Epithelial cell of prostate (primary cell): ENCODE measurements around a stretch of chr6.

- RRBS = no CpG with 5 or more reads among the region's 8 CpGs
Measured at GRCh38 chr6:157182925-157183376, 140.4 kb downstream of the TMEM242 start.

GRCh38 chr6:157206024-157206983 is 117.0 kb downstream of the TMEM242 start:
- RRBS = no CpG with 5 or more reads among the region's 39 CpGs

GRCh38 chr6:157225797-157225996 is 97.6 kb downstream of the TMEM242 start:
- RRBS = no CpG with 5 or more reads among the region's 3 CpGs

DNA sequence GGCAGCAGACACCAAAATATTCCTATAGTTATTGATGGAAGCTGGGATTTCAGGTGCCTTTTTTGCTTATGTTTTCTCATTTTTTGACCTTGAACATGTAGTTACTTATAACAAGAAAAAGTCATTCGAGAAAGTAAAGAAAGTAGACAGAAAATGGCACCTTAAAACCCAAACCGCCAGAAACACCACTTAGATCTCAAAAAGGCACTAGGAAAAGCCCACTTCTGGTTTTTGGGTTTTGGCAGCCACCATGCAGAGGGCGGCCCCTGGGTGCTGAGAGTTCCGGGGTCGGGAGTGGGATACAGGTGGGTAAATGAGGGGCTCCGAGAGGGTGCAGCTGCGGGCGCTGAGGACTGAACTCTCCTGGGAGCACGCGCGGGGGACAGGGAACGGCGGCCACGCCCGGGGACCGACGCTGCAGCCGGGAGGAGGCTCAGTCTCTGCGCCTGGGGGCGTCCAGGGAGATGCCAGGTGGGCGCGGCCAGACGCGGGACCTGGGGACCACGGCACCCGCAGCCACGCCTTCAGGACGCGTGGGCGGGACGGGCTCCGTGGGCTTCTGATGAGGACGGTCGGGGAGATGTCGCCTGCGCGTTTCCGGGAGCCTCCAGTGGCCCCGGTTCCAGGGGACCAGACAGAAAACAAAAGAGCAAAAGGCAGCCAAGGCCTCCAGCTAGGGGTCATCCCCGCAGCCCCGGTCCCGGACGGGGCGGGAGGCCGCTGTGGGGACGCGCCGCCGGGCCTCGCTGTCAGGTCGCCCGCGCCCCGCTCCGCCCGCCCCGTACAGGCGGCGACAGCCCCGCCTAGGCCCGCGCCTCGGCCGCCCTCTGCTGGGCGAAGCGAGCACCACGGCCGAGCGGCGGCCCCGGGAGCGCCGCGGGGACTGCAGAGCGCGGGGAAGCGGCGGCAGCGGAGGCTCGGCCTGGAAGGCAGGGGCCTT is 49.0 kb downstream of the TMEM242 start:
- RRBS = 2% methylated on average over 18 of the region's 80 CpGs

DNA sequence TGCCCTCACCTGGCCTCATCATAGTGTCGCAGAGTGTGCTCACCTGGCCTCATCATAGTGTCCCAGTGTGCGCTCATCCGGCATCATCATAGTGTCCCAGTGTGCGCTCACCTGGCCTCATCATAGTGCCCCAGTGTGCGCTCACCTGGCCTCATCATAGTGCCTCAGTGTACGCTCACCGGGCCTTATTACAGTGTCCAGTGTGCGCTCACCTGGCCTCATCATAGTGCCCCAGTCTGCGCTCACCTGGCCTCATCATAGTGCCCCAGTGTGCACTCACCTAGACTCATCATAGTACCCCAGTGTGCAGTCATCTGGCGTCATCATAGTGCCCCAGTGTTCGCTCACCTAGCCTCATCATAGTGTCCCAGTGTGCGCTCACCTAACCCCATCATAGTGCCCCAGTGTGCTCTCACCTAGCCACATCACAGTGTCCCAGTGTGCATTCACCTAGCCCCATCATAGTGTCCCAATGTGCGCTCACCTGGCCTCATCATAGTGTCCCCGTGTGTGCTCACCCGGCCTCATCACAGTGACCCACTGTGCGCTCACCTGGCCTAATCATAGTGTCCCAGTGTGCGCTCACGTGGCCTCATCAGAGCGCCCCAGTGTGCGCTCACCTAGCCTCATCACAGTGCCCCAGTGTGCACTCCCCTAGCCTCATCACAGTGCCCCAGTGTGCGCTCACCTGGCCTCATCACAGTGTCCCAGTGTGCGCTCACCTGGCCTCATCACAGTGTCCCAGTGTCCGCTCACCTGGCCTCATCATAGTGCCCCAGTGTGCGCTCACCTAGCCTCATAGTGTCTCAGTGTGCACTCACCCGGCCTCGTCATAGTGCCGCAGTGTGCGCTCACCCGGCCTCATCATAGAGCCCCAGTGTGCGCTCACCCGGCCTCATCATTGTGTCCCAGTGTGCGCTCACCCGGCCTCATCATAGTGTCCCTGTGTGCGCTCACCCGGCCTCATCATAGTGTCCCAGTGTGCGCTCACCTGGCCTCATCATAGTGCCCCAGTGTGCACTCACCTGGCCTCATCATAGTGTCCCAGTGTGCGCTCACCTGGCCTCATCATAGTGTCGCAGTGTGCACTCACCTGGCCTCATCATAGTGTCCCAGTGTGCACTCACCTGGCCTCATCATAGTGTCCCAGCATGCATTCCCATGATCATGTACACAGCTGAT is 9.7 kb downstream of the TMEM242 start:
- RRBS = no CpG with 5 or more reads among the region's 38 CpGs

- RRBS = no CpG with 5 or more reads among the region's 3 CpGs
Measured at GRCh38 chr6:157379625-157379880, 1.4 kb upstream of the ZDHHC14 start.

GRCh38 chr6:157405842-157406321 is 24.9 kb downstream of the ZDHHC14 start:
- RRBS = no CpG with 5 or more reads among the region's 8 CpGs

DNA sequence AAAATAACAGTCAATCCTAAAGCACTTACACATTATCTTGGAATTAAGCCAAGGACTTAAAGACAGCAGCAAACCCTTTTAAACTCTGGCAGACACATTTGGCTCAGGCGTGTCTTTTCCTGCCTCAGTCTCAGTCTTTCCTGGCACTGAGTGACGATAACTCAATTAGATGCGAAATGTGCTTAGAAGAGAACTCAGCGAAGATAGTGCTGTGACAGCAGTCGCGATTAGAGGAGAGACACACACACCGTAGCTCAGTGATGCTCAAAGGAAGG is 103.7 kb upstream of the SNX9 start:
- RRBS = no CpG with 5 or more reads among the region's 7 CpGs

GRCh38 chr6:157752519-157753238 is 70.4 kb upstream of the SNX9 start:
- RRBS = no CpG with 5 or more reads among the region's 12 CpGs

- RRBS = no CpG with 5 or more reads among the region's 6 CpGs
Measured at GRCh38 chr6:157814775-157815412, 8.2 kb upstream of the SNX9 start.

GRCh38 chr6:157829897-157830750 is 7.1 kb downstream of the SNX9 start:
- RRBS = no CpG with 5 or more reads among the region's 3 CpGs

DNA sequence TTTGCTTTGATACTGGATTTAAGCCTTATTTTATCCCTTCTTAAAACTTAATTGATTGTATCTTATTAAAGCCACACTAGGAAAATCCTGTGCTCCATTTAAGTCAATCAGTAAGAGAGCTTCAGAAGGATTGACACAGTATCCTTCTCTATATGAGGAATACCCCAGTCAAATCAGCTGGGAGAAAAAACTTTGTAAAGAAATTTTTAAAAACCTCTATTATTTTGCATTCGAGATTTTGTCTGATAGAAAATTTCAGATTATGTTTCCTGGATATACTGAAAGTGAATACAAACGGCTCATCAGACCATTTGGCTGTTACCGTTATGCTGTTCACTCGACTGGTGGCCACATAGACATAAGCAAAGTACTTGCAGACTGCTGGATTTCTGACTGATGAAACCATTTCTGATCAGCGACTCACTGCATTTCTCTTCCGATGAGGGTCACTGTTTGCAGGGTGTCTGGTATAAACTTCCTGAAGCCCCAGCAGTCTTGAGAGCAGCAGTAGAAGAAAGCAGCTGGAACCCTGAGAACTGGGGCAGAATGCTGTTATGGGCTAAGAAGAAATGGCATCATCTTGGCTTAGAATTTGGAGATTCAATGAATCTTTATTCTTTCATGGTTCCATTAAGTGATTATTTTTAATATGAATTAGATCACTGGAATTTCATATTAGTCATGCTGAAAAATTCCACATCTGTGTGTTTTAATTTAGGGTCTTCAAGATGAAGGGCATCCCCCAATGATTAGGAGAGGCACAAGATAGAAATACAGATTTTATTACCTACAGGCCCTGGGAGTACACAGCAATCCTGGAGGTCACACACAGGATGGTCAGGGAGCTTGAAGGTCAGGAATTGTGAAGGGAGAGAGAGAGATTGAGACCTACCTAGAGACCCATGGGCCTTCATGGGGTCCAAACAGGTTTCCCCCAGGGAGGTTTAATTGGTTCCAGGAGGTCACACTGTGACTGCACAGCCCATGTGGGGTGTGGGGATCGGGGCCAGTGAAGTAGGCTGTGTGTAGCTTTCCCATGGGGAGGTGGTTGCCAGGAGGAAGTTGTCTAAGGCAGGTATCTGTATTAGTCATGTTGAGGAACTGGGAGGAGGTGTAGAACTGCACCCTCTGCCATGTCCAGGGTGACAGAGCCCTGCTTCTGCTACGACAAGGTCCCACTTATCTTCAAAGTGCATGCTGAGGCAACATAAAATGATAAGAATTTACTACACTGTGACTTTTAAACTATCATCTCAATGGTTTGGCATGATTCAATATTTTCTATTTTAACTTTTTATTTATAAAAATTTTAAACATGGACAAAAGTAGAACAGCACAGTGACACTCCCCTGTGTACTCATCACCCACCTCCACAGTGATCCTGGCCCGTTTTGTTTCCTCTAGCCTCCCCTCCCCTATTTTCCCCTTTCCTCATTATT is 18.0 kb downstream of the SNX9 start:
- RRBS = no CpG with 5 or more reads among the region's 9 CpGs

DNA sequence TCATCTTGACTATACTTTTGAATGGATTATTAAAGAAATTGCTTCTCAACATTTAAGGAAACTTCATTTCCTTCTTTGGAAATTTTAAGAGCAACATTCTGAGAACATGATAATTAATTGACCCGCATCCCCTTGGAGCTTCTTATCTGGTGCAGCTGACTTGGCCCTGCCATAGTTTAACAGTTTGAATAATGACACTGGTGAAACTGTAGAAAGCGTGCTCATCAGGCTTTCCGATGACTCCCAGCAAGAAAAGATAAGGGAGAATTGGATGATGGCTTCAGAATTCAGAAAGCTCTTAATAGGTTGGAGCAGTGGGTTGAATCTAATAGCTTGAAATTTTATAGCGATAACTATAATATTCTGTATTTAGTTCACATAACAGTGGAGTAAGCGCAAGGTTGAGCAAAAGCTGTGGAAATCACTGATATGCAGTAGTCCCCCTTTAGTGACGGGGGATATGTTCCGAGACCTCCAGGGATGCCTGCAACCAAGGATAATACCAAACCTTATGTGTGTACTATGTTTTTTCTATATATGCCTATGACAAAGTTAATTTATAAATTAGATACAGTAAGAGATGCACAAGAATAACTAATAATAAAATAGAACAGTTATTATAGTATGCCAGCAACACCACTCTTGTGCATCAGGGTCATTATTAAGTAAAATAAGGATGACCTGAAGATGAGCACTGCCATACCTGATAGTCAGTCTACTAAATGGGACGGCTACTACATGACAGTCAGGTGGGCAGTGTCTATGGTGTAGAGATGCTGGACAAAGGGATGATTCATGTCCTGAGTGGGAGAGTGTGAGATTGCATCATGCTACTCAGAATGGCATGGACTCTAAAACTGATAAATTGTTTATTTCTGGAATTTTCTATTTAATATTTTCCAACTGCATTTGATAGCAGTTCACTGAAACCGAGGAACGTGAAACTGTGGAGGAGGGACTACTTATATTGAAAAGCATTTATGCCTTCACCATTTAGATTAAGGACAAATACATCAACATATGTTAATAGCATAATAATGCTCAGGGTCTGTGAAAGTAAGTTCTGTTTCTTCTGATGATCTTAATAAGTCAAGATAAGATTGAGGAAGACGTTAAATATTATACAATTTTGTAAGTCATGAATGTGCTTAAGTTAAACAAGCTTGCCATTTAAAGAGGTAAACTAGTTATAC is 38.6 kb downstream of the SNX9 start:
- RRBS = no CpG with 5 or more reads among the region's 11 CpGs

DNA sequence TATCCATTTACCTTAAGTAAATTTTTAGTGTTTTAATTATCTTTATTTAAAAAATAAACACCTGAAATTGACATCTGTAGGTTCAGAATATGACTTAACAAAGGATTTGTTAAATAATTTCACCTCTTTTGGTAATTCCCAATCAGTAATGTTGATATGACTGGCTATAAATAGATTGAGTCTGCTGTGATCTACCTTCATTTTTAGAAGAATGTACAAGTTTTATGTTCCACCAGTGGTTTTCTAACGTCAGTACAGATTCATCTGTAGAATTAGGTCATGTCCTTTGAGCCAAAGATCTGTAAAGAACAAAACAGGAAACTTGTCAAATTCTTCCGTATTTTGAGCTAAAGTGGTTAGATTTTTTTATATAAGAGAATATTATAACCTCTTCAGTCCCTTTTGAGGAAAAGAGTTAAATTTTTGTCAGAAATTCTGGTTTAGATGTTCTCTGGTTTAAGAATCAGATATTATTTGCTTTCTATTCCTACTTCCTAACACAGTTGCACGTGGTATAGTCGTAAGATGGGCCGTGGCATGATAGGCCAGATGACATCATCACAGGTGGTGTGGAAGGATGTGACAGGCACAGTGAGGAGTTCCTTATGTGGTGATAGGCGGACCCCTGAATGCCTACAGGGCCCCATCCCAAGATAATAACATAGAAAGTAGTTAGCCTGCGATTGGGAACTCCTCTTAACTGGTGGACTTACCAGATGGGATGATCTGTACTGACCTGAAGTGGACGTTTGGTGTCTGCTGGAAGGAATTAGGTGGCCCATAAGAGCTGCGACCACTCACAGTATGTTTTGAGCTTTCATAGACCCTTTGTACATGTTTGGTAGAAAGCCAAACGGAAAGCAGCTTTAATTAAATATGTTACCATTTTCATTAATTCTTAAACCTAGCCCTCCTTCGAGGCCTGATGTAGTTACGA is 62.3 kb downstream of the SNX9 start:
- RRBS = no CpG with 5 or more reads among the region's 12 CpGs

DNA sequence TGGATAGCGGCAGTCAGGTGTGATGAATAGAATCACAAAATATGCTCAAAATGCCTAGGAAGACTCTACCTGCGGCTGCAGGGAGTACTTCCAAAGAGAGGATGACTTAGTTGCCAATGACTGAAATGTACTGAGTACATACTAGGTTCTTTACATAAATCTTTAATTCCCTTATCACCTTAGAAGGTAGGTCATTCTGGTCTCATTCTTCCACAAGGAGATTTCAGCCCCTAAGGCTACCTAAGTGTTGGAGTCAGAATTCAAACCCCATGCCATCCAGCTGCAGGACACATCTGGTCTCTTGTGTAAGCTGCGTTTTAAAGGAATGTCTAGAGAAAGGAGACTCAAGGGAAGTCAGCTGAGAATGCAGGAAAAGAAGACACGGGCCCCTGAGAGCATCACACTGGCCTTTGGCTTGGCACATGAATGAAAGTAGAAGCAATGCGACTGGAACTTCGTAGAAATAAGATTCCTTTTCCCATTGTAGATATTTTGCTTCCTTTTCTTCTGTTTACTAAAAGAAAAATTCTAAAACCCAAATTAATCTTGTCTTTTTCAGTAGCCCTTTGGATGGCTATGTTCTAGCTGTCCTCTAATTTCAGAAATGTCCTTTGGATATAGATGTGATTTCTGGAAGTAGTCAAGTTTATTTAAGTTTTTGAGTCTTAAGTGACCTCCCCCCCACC is 76.7 kb upstream of the SYNJ2 start:
- RRBS = no CpG with 5 or more reads among the region's 6 CpGs

GRCh38 chr6:157953730-157954073 is 28.0 kb upstream of the SYNJ2 start:
- RRBS = no CpG with 5 or more reads among the region's 3 CpGs

GRCh38 chr6:157982169-157982673 is 558 bp downstream of the SYNJ2 start:
- RRBS = under 1% methylated on average over 11 of the region's 32 CpGs

- RRBS = no CpG with 5 or more reads among the region's 13 CpGs
Measured at GRCh38 chr6:157982674-157983263, 1.1 kb downstream of the SYNJ2 start.

GRCh38 chr6:157991012-157991587 is 9.4 kb downstream of the SYNJ2 start:
- RRBS = 10% methylated on average over 3 of the region's 13 CpGs

- RRBS = no CpG with 5 or more reads among the region's 6 CpGs
Measured at GRCh38 chr6:158002112-158002680, 20.5 kb downstream of the SYNJ2 start.